T-cell (primary cell): ENCODE results near the genes NOS1 and KSR2.

DNA sequence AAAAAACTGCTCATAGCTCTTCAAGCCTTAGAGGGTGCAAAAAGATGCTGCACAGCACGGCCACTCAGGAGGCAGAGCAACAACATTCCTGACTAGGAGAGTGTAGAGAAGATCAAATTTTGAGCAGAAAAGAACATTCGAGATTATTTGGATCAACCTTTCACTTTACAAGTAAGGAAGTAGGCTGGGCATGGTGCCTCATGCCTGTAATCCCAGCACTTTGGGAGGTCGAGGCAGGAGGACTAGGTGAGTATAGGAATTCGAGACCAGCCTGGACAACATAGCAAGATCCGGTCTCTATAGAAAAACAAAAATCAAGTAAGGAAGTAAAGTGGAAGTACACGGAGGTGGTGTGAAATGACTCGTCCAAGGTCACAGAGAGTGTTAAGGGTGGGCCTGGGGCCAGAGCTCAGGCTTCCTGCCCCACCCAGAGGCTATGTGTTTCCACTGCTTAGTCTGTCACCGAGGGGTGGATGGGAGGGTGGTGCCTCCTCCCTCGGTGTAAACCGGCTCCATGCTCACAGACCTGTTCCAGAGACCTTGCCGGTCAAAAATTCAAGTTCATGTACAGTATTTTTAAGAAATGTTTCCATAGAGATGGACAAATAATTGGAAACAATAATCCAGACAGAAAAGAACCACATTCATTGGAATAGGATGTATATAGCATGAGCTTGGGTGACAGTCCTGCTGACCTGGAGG, 51.9 kb downstream of the MAP1LC3B2 start:
- PRO-cap, 7 experiments = no peak in any of the 7 experiments

DNA sequence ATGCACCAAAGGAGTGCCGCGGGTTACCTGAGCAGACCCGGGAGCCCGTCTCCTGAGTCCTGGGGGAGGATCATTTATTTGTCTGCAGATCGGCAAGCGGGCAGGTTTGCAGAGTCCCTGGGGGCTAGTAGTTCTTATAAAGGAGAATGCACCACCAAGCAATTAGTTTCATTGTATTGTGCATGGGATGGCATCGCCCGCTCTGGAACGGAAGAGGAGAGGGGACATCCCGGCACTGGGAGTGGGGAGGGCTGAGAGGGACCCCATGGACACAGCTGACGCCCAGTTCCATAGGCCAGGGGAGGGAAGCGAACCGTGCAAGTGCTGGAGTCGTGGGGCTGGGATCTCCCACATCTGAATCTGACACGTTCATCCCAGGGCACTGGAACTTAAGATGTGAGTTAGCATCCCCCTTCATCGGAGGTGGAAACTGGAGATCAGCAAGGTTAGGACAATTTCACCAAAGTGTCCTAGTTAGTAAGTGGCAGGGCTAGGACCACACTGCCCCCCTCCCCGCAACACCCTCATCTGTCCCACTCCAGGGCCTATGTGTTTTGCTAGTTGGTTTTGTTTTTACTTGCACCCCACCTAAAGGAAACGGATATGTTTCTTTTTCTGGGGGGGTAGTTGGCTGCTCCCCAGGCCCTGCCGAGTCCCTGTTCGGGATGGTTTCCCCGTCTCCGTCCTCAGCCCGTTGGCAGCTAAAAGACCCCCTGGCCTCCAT, 43.9 kb downstream of the SPRING1 start:
- PRO-cap, 7 experiments = no peak in any of the 7 experiments

GRCh38 chr12:116818002-116818834, 63.0 kb downstream of the HRK start:
- PRO-cap, 7 experiments = peak in 3 of 7 experiments; most common plus-strand start chr12:116818461 (in 2); most common minus-strand start chr12:116818656 (in 2)

GRCh38 chr12:116855839-116856532, 25.3 kb downstream of the HRK start:
- PRO-cap, 7 experiments = no peak in any of the 7 experiments

GRCh38 chr12:117005244-117005835, 93.9 kb downstream of the TESC start:
- PRO-cap, 7 experiments = no peak in any of the 7 experiments

DNA sequence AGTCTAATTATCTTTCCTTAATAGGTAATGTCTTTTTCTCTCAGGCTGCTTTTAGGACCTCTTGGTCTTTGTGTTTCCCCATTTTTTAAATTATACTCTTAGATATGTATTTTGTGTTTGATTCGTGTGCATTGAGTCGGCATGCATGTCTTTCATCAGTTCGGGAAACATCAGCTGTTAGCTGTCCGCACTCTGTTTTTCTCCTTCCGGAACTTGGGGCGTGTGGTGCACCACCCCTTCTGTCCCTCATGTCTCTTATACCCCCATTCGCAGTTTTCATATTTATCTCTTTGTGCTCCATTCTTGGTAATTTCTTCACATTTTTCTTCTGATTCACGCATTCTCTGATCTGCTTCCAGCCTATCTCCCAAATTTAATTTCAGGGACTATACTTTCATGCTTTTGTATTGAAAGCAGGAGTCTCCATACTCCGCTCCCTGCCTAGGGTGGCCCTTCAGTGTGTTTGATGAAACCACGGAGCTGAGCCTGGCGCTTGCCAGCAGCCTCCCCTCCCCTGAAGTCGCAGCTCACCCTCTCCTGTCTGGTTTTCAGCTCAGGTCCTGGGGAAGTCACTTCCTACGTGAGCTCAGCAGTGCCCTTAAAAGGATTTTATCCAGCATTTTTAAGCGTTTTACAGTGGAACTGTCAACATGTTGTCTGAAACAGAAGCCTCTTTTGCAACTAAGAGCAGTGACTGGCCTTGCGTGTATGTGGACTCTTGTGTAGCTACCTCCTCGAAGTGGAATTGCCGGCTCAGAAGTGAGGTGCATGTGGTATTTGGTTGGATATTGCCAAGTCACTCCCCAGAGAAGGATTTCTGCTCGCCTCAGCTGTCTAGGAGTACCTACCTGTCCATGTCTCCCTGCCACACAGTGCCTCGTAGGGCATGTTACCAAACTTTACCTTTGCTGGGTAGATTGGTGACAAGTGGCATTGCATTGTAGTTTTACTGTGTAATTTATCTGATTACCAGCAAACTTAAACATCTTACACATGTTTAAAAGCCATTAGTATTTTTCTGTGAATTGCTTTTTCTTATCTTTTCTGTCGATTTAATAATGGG, 78.6 kb downstream of the TESC start:
- PRO-cap, 7 experiments = no peak in any of the 7 experiments

DNA sequence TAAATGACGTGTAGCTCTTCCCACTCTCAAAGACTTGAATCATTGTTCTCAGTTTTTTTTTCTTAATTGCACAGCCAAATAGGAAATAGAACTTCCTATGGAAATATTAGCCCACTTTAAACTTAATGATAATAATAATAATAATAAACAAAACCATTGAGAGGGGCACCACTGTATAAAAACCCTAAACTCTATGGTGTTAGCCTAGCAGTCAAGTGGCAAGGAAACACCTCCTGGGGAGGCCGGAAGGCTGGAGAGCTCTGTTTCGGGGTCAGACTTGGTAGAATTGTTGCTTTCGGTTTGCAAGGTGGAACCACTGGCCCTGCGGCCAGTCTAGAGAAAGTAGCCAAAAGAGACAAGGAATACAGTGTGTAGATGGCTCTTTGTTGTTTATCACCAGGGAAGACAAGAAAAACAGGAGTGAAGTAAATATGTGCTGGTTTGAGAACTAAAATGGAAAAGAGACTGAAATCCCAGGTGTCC, 40.1 kb upstream of the TESC start:
- PRO-cap, 7 experiments = no peak in any of the 7 experiments

- PRO-cap, 7 experiments = no peak in any of the 7 experiments
Observed at GRCh38 chr12:117360883-117361846, at the start of gene NOS1. Gene NOS1, minus strand, starts transcription at chr12:117361626.

- PRO-cap, 7 experiments = no peak in any of the 7 experiments
Observed at GRCh38 chr12:117439439-117440225, 78.2 kb upstream of the NOS1 start.

- PRO-cap, 7 experiments = peak in 7 of 7 experiments; most common plus-strand start chr12:117969223 (in 7); most common minus-strand start chr12:117968899 (in 1)
Observed at GRCh38 chr12:117968742-117969832, at the start of gene KSR2. Gene KSR2, minus strand, starts transcription at chr12:117968990.

GRCh38 chr12:118181264-118181833, 45.4 kb downstream of the PEBP1 start:
- PRO-cap, 7 experiments = no peak in any of the 7 experiments

- PRO-cap, 7 experiments = peak in 7 of 7 experiments; most common plus-strand start chr12:118373189 (in 7)
Observed at GRCh38 chr12:118373015-118373368, 285 bp upstream of the TAOK3 start.

DNA sequence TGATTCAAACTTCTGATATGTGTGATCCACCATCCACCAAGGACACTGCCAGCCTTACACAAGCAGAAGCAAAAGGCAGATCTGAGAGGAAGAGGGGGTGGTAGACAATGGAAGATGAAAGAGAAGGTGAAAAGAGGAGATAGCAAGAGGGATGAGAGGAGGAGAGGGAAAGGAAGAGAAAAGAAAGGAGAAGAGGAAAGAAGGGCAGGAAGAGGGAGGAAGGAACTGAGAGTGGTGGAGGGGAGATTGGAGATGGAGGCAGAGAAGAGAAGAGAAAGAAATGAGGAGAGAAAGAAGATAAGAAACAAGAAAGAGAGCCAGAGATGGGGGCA, 61.1 kb downstream of the SRRM4 start:
- PRO-cap, 7 experiments = no peak in any of the 7 experiments

DNA sequence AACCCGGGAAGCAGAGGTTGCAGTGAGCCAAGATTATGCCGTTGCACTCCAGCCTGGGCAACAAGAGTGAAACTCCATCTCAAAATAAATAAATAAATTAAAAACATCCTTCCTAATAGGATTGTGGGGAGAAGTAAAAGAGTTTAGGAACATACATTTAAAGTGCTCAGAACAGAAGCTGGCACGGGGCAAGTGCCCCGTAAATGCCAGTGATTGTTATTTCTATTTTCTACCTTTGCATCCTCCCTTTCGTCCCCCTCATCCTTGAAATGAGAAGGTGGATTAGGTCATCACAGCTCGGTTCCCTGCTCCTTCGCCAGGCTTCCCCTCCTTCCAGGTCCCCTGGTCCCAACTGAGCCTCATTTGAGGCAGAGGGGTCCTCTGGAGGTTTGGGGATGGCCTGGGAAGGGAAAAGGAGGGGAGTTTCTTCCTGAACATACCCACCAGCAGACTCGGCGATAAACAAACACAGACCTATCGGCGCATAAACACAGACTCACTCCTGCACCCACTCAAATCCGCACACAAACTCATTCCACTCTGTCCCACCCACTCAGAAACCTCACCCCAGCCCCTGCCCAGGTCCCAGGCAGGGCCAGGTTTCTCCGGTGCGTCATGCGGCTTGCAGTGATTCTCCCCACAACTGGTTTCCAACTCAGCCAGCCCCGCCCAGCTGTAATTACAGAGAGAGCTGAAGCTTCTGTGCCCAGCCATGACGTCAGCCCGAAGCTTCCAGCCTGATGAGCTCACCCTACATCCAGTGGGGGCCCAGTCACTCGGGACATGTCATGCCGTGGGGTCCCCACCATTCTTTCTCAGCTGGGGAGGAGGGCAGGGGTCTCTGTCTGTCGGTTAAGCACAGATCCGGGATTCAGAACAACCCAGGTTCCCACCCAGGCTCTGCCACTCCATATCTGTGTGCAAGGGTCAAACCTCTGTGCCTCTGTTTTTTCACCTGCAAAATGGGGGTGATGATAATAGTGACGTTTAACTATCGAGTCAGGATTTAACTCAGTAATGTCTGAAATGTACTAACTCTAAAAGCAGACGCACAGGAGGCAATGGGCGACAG, 2.6 kb upstream of the HSPB8 start:
- PRO-cap, 7 experiments = no peak in any of the 7 experiments

DNA sequence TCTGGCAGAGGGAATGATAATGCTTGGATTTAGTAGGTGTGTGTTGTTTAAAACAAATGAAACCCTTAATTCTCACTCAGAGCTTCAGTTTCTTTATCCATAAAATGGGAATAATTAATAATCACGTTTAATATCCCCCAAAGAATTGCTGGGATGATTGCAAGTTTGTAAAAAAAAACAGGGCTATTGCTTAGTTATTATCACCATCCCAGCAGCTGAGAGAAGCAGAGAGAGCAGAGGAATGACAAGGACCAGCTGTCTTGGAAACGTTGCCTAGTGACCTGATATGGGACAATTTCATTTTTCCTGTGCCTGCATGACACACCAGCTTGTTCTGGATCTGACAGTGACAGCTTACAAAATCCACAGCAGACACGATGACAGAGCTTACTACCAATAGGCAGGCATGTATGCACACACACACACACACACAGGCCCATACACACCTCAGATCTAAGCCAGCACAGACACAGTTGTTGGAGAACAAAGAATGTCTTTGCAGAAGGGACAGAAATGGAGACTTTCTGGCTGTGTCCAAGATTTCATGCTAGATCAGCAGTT, 25.3 kb downstream of the HSPB8 start:
- PRO-cap, 7 experiments = no peak in any of the 7 experiments

- PRO-cap, 7 experiments = no peak in any of the 7 experiments
Observed at GRCh38 chr12:119594061-119594739, 626 bp downstream of the TMEM233 start.

GRCh38 chr12:119660047-119660473, 7.9 kb upstream of the PRKAB1 start:
- PRO-cap, 7 experiments = no peak in any of the 7 experiments

- PRO-cap, 7 experiments = no peak in any of the 7 experiments
Observed at GRCh38 chr12:119686377-119686802, 18.5 kb downstream of the PRKAB1 start.

GRCh38 chr12:119718553-119719309, 50.8 kb downstream of the PRKAB1 start:
- PRO-cap, 7 experiments = no peak in any of the 7 experiments

DNA sequence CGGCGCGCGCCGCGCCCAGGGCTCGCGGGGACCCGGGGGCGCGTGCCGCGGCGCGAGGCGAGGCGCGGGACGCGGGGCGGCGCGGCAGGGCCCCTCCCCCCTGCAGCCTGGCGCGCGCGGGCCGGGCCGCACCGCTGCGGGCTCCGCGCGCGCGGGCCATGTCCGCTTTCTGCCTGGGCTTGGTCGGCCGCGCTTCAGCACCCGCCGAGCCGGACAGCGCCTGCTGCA, 589 bp downstream of the BICDL1 start:
- PRO-cap, 7 experiments = peak in 3 of 7 experiments; most common plus-strand start position 159 of the sequence (in 3); most common minus-strand start position 171 of the sequence (in 1)